NALM6 (cell line): ENCODE measurements around the gene S1PR1.

GRCh38 chr1:97277704-97278457, 556.3 kb downstream of the PTBP2 start:
- PRO-cap = no peak

GRCh38 chr1:97906849-97907402, 13.9 kb downstream of the DPYD start:
- PRO-cap = no peak

DNA sequence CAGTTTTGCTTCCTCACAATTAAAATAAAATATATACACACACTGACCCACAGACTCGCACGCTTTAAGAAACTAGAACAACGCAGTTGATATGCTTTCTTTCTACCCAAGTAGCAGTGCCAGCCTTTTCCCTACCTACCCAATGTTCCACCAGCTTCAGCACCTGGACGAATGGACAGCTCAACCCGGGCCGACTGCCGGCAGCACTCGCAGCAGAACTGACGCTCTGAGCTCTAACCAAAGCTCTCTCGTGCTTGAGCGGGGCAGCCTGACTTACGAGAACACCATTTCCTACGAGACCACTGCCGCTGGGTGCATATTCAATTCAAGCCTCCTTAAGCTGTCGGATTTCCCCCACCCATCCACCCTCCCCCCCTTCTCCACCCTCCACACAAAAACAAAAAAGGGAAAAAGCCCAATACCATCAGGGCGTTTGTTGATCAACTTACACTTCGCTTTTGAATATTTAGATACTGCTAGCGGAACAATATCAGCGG, 127.4 kb upstream of the DPYD start:
- PRO-cap = no peak

- PRO-cap = no peak
Observed at GRCh38 chr1:98049755-98050157, 128.9 kb upstream of the DPYD start.

DNA sequence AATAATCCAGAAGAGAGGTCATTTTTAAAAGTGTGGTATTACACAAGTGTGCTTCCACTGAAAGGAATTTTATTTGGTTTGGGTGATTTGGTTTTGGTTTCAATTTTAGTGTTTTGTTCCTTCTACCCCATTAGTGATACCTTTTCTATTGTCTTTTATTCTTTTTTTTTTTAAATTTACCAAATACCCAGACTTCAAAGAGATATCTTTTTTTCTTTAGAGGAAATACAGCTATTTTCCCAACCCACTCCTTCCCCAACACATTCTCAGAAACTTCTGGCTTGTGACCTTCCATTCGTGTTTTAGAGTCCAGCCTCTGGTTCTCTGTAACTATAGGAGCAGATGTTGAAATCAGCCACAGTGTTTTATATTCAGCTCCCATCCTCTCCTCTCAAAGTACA, 42.1 kb upstream of the PALMD start:
- PRO-cap = no peak

DNA sequence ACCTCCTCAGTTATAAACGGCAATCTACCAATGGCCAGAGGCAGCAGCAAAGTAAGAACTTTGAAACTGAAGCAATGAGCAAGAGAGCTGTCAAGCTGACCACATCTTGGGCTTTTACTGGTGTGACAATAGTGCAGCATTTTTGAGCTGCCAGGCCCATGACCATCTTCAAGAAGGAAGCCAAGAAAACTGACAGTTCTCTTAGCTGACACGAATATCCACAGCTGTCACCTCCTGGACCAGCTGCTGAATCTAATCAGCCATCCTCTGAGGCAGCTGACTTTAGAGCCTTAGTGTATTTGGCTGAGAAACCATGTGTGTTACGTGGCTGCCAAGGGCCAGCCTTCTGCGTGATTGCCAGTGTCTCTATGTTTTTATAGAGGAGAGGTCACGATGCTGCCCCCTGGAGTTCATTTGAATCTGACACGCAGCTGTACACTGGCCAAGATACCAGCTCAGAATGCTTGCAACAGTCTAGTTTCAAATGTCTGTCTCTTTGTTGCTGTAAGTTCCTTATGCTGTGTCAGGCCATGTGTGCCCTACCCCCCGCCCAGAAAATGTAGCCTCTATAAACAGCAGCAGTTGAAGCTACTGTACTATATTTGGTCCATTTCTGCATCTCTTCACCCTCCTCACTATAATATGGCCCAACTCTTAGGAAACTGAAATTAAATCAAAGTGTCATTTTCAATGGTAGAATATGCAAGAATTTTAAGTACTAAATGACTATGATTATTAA, 39.7 kb downstream of the PALMD start:
- PRO-cap = no peak

DNA sequence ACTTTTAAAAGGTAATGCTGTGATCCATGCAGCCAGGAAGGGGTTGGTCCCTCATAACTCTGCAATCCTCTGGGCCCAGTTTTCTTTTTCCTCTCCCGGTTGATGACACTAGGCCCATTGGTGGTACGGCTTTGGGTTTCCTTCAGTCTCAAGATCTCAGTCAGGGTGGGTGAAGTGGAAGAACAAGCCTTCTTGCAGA, 544 bp upstream of the SLC35A3 start:
- PRO-cap = no peak

DNA sequence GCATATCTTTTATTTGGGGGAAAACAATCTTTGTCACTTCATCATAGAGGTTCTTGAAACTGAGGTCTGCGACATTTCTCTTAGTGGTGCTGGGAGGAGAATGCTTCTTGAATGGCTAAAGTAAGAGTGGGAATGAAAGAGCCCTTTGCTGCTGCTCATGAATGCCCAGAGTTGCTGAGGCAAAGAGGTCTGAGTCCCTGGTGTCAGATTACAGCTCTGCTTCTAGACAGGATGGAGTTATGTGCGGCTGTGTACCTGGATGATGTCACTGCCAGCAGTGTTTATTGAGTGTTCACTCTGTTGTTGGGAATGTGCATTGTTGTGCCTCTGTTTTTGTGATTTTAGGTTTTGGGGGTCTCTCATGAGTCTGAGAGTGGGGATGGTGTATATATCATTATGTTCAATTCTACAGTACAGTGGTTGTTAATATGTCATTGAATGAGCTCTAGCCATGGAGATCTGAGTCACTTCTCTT, 2.6 kb downstream of the CDC14A start:
- PRO-cap = no peak

DNA sequence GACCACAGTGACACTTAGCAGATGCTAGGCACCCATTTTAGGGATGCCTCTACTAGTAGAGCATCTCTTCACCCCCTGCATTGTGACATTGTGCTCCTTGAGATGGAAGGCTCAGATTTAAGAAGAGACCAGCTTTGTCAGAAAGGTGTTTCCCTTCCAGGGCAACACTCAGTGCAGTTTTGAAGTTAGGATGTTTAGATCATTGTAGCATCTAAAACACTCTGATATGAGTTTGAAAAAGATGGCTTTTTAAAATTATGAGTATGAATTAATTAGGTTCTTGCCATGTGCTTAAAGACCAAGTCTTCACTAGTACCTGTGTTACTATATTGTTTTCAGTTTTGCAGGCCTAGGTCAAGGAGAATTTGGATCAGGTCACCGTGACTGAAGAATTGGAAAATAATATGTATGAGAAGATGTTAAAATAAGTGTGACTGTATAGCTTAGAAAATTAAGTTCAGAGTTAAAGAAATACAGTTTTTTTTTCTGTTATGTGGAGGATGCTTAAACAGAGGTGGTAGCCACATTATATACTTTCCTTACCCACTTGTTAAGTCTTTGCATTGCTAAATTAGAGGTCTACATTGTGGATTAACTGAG, 45.0 kb downstream of the CDC14A start:
- PRO-cap = no peak

GRCh38 chr1:100400394-100401081, 48.2 kb downstream of the CDC14A start:
- PRO-cap = bidirectional peak, plus-strand start at chr1:100400495, minus-strand start at chr1:100400471

DNA sequence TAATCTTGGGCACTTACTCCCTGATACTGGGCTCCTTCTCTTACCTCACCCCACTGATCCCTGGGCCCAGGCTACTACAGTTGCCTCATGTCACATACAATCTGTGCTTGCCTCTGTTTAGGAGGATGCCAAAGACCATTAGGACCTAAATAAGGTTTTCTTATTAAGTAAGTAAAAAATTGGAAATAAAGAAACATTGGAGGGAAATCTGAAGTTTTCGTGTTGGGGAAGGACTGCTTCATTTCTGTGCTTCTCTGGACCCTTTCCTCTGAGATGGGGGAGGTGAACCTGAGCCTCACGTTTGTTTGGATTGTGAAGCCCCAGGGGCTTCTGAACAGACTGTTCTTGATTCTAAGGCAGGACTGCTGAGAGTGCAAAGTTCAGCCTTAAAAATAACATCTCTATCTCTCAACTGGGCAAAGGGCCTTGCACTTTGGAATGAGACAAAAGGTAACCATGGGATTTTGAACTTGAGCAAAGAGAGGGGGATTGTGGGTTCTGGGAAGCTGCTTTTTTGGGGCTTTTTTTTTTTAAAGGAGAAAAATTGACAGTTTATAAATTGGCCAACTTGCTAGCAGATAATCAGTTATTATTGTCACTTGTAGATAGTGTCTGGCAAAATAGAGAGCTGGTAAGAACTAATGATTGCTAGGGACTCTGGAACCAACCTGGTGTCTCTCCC, 45.0 kb downstream of the GPR88 start:
- PRO-cap = no peak

DNA sequence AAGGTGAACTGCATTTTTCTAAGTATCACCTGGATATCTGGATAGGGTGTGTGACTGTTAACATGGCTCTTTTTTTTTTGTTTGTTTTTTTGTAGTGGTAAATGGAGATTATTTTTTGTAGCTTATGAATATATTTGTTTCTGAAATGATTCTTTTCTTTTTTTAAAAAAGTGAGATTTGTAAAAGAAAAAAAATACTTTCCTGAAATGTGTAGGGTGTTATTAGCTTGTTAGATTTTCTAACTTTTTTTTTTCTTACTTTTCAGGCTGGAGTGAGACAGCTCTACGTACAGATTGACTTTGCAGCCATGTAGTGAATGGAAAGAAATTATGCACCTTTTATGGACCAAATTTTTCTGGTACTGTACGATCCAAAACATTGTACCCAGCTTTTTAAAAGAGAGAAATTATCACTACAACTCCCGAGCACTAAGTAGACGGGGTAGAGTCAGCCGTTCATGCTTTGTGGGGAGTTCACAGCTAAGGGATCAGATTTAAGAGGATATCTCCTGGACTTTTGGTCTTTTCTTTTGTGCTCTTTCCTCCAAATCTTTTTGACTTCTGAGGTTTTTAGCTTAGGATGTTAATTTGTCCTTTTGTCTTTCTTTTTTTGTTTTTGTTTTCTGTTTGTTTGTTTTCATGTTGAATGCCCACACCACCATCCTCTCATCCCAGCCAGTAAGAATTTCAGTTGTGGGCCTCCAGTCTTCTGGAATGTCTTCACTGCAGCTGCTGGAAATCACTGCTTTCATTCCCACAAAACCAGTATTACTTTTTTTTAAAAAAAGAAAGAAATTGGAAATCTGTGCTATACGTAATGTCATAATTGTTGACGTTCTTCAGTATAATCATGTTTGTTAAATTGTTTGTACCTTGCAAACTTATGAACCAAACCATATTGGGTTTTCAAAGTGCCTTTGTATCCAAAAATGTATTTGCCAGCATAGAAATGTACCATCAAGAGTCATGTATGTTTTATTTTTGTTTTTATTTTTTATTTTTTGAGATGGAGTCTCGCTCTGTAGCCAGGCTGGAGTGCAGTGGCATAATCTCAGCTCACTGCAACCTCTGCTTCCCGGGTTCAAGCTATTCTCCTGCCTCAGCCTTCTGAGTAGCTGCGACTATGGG, 50.7 kb downstream of the DPH5 start:
- PRO-cap = no peak

DNA sequence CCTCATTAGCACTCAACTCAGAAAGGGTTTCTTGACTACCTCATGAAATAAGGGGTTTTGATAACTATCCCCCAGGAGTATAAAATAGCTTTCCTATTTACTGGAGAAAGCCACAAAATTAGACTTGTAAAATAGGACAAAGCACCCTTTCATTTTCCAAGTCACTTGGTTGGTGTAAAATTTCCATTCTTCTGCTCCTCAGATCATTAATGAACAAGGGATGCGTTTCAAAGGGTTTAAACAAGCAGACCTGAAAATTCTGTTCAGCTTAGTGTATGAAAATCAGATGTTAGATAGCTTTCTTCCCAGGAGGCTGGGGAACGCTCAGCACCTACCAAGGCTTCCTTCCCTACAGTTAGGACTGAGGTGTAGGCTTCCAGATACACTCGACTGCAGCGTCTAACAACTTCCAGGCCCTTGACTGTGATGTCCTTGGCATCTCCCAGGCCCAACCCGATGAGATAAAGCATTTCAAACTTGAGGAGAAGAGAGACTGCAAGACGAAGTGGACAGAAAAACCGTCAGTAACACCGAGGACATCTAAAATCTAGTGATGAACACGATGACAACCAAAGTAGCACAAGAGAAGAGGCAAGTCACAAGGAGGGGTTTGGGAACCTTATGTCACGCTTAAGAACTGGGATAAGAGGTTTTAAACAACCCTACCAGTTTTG, 473 bp downstream of the DPH5 start:
- PRO-cap = no peak

DNA sequence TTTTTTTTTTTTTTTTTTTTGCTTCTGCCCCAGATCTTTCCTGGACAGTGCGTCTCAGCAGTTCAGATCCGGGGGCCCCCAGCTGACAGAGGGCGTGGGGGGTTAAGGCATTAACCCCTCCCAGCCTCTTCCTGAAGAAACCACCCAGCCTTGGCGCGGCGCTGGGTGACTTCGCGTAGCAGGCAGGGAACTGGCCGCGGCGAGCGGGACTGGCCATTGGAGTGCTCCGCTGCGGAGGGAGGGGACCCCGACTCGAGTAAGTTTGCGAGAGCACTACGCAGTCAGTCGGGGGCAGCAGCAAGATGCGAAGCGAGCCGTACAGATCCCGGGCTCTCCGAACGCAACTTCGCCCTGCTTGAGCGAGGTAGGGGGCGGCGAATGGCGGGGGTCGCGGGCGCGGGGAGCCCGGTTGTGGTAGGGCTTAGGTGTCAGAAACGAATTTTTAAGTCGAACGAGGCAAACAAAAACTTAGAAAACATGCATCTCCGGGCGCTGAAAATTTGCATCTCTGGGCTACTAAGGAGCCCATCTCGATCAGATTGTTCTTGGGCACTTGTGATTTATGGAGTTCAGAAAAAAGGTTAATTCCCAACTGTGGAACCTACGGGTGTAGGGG, at the start of gene S1PR1:
Gene S1PR1 (plus strand): TSS at position 284 of the 616 bp plus-strand sequence.
- PRO-cap = unidirectional peak, plus-strand start at position 50 of the sequence; unidirectional peak, plus-strand start at position 298 of the sequence

GRCh38 chr1:101239471-101239691, 2.6 kb downstream of the S1PR1 start:
- PRO-cap = no peak

GRCh38 chr1:101243487-101244173, 6.8 kb downstream of the S1PR1 start:
- PRO-cap = no peak

- PRO-cap = no peak
Observed at GRCh38 chr1:101283915-101284498, 47.2 kb downstream of the S1PR1 start.

DNA sequence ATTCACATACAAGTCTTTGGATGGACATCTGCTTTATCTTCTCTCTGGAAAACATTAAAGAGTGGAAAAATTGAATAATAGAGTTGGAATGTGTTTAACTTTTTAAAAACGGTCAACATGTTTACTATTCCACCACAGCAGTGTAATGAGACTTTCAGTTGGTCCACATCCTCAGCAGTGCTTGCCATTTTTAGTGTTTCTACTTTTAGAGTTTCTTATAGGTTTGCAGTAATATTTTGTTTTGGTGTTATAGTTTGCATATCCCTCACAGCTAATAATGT, 1064.2 kb upstream of the PRMT6 start:
- PRO-cap = no peak

- PRO-cap = no peak
Observed at GRCh38 chr1:107675495-107675934, 289.5 kb downstream of the VAV3 start.

- PRO-cap = bidirectional peak, plus-strand start at chr1:107897539, minus-strand start at chr1:107897569; bidirectional peak, plus-strand start at chr1:107897695, minus-strand start at chr1:107897668
Observed at GRCh38 chr1:107897282-107897989, 67.5 kb downstream of the VAV3 start.